Melanocyte of skin (primary cell): ENCODE measurements around the genes ERFL and GSK3A.

- CAGE, long polyA plus RNA, 2 experiments: no peak in any of the 2 experiments
Measured at GRCh38 chr19:41271732-41272252, 7.6 kb downstream of the HNRNPUL1 start.

GRCh38 chr19:41280898-41281709, 16.9 kb downstream of the HNRNPUL1 start:
- CAGE, long polyA plus RNA, 2 experiments: no peak in any of the 2 experiments

- CAGE, long polyA plus RNA, 2 experiments: no peak in any of the 2 experiments
Measured at GRCh38 chr19:41316594-41317693, 7.0 kb downstream of the CCDC97 start.

- CAGE, long polyA plus RNA, 2 experiments: no peak in any of the 2 experiments
Measured at GRCh38 chr19:41318252-41319062, 8.5 kb downstream of the CCDC97 start.

GRCh38 chr19:41352653-41353521, 835 bp downstream of the TGFB1 start:
- CAGE, long polyA plus RNA, 2 experiments: no peak in any of the 2 experiments

- CAGE, long polyA plus RNA, 2 experiments: no peak in any of the 2 experiments
Measured at GRCh38 chr19:41362313-41362790, 1.6 kb downstream of the B9D2 start.

- CAGE, long polyA plus RNA, 2 experiments: no peak in any of the 2 experiments
Measured at GRCh38 chr19:41457158-41457686, 14.3 kb downstream of the ERICH4 start.

DNA sequence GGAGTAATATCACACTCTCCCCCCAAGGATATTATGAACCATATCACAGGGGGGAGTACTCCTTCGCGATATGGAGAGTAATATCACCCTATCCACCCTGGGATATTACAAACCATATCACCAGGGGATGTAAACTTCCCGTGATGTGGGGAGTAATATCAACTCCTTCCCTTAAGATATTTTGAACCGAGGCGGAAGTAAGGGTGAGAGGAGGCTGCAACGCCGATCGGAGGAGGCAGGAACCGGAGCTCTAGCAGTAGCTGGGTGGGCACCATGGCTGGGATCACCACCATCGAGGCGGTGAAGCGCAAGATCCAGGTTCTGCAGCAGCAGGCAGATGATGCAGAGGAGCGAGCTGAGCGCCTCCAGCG, 62.9 kb downstream of the ERICH4 start:
- CAGE, long polyA plus RNA, 2 experiments: no peak in any of the 2 experiments

- CAGE, long polyA plus RNA, 2 experiments: no peak in any of the 2 experiments
Measured at GRCh38 chr19:41745916-41746189, 9.5 kb upstream of the CEACAM6 start.

DNA sequence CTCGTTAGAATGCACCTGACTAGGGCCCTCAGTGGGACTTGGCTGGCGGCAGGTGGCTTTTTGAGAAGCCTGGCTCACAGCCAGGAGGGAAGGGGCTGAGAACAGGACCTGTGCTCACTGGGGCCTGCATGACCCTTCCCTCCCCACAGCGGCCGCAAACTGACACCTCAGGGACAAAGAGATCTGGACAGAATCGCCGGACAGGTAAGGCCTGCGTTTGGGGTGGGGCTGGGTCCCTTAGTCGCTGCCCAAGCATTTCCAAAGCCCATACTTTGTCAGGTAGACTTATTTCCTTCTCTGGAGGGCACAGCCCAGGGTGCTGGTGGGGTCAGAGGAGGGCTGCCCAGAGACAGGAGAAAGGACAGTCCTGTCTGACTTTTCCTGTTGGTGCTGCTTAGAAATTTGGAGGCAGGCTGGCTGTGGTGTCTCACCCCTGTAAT, 7.5 kb upstream of the CD79A start:
- CAGE, long polyA plus RNA, 2 experiments: no peak in any of the 2 experiments

GRCh38 chr19:41912292-41912656, 16.0 kb downstream of the ERFL start:
- CAGE, long polyA plus RNA, 2 experiments: no peak in any of the 2 experiments

DNA sequence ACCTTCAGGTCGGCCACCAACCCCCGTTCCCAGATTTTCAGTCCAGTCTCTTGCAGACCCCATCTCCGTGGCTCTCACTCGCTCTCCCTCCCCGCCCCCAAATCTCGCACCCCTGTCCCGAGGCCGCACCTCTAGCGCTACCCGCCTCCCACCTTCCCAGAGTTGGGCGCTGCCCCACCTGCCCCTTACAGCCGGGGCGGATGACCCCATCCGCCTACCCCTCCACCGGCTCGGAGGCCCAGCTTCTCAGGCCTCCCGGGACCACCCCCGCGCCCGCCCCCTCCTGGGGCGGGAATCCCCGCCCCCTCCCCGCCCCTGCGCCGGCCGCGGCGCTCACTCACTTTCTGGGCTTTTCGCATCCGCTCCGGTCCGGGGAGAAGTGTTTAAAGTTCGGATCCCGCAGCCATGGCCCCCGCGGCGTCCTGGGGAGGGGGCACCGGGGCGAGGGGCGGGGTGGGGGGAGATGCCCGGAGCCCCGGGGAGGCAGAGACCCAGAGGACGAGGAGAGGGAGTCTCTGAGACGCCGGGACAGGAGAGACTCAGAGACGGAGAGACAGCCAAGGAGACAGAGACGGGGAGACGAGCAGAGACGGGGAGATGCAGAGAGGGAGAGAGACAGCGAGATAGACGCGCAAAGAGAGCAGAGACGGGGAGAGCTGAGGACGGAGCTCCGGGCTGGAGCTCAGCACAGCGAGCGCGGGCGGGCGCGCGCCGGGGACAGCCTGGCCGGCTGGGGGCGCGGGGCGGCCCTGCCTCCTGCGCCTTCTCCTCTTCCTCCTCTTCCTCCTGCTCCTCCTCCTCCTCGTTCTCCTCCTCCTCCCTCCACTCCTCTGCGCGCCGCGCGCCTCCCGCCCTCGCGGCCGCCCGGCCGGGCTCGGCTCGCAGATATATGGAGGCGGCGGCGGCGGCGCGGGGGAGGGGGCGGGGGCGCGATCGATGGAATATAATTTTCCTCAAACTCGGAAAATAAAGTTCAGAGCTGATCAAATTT, at the start of gene ERFL:
TSS of gene ERFL (minus strand) at position 751 of the 991 bp plus-strand sequence.
- CAGE, long polyA plus RNA, 2 experiments: no peak in any of the 2 experiments

DNA sequence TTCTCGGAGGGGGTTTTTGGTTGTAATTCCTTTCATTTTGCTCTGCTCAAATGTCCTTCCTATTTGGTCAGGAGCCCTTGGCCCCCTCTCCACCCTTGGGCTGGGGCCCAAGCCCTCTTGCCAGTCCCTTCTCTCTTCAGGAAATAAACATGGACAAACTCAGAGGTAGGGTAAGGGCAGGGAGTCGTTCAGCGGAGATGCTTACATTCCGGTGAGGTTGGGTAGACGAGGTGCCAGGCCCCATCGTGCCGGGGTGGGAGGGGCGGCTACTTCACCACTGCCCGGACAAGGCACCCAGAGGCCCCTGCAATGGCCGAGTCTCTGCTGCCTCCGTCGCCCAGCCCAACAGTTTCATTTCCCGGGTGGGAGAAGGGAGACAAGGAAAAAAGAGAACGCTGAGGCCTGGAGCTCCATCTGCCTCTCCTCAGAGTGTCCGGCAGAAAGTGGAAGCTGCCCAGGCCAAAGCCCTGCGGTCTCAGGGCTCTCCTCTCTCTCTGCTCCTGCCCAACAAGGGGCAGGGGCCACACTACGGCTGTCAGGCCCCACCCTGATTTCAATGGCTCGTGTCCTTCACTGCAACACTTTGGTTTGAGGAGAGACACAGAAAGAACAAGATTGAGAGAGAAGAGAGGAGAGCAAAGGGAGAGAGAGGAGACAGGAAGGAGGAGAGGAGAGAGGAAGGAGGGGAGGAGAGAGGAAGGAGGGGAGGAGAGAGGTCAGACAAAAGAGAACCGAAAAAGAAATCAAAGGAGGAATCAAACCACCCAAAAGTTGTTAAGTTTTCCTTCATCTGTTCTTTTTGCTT, 12.8 kb downstream of the ZNF574 start:
- CAGE, long polyA plus RNA, 2 experiments: no peak in any of the 2 experiments

DNA sequence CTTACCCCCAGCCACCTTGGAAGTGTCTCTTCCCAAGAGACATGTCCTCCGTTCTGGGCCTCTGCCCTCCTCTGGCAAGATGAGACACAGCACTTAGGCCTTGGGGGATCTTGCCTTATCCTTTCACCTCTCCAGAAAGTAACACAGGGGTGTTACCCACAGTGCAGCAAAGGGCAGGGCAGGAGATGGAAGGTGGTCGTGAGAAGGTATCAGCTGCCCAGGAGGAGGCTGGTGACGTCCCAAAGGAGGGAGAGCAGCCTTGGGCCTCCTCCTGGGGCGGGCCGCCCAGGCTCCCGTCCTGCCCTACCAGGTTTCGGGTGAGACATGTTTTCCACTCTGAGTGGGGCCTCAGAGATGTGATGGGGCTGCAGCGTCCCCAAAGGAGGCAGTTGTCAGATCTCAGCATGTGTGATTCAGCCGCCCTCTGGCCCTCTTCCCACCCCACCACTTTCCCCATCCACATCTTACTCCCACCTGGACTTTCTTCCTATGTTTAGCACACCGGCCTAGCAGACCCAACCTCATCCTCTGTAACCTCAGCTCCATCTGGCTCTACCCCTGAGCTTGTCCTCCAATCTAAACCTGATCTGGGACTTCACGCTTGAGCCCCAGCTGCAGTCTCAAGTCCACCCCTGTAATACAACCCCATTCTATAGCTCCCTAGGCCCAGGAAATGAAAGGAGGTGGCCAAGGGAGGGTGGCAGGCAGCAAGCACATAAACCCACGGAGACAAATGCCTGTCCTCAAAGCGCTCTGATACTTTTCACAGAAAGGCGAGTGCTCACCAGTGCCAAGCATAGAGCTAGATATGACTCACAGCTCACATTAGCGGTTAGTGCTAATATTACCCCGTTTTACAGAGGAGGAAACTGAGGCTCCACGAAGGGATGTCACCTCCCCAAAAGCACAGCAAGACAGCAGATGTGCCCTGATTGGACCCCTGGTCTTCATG, 9.3 kb downstream of the POU2F2 start:
- CAGE, long polyA plus RNA, 2 experiments: no peak in any of the 2 experiments

DNA sequence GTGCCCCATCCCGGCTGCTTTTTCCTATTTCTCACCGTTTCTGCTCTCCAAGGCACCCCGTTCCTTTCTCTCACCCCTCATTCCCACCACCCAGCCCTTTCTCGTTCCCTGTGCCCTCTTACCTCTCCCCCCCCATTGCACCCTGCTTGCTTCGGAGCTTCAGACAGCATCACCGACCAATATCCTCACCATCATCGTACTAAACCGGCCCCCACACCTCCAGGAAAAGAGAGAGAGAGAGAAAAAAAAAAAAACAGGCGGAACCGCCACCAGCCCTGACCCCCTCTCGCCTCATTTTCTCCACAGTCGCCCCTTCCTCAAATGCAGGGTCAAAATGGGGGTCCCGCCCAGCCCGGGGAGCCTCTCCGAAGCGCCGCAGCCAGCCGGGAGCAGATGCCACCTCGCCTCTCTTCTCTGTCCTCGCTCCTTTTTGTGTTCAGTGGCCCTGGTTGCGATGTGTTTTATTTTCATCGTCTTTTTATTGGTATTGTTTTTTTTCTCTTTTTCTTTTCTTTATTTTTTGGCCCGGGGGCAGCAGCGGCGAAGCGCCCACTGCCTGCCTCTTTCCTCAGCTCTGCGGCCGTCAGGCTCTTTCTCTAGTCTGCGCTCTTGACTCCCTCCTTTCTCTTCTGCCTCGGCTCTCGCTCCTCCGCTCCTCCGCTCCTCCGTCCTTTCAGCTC, 41.5 kb downstream of the DEDD2 start:
- CAGE, long polyA plus RNA, 2 experiments: no peak in any of the 2 experiments

GRCh38 chr19:42179434-42179633, 38.1 kb downstream of the DEDD2 start:
- CAGE, long polyA plus RNA, 2 experiments: no peak in any of the 2 experiments

DNA sequence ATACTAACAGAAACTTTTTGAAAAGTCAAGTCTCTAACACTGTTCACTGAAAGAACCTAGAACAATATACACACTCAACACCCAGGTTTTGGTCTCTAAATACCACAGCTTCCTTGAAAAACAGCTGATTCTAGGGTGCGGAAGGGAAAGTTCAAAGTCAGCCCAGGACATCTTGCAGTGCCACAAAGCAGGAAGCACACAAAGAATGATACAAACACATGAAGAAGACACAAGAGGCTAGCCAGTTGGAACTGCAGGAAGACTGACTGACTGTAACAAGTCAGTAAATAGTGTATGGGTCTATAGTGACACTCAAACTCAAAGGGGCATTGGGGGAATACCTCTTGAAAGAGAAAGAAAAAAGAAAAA, 4.6 kb downstream of the DEDD2 start:
- CAGE, long polyA plus RNA, 2 experiments: no peak in any of the 2 experiments

GRCh38 chr19:42242479-42243404, at the start of gene GSK3A:
Gene GSK3A (minus strand): TSS chr19:42242602.
- CAGE, long polyA plus RNA, 2 experiments: no peak in any of the 2 experiments

DNA sequence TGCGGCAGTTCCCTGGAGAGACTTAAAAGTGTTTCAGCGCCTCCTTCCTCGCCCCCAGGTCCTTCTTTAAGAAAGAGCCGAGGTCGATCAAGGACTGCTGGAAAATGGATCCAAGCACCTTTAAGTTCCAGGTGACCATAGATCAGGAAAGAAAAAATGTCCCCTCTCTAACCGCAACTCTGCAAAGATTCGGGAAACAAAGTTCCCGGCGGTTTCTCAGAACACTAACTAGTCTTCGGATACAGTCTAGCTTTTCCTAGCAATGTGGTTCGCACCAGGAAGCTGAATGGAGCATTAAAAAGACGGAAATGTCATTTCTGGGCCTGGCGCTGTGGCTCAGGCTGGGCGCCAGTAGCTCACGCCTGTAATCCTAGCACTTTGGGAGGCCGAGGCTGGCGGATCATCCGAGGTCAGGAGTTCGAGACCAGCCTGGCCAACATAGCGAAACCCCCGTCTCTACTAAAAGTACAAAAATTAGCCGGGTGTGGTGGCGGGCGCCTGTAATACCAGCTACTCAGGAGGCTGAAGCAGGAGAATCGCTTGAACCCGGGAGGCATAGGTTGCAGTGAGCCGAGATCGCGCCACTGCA, 1.1 kb upstream of the GSK3A start:
- CAGE, long polyA plus RNA, 2 experiments: no peak in any of the 2 experiments

GRCh38 chr19:42285125-42285436, 16.0 kb downstream of the CIC start:
- CAGE, long polyA plus RNA, 2 experiments: no peak in any of the 2 experiments